Left colon (tissue), 1 donor: ENCODE results near the gene CD59.

- PRO-cap: no peak
These were observed 69.5 kb downstream of the DNAJC24 start for GRCh38 chr11:31438948-31439801.

- PRO-cap: no peak
These were observed 13.6 kb downstream of the RCN1 start for GRCh38 chr11:32104114-32105137.

DNA sequence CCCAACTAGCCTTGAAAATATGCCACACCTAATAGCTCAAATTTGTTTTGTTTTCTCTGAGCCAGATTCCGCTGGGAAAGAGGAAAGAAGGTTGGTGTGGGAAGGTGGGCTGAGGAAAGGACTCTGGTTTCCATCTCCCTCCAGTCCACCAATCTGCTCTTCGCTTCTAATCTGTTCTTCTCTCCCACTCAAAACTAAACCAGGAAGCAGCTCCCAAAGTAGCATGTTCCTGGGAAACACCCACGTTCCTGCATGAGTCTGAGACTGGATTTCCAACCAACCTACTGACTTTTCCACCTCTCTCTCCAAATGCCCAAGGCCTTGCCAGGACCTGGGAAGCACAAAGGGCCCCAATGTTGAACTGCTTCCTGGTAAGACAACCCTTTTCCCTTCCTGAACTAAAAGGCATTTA is 110.2 kb downstream of the WT1 start:
- PRO-cap: no peak

DNA sequence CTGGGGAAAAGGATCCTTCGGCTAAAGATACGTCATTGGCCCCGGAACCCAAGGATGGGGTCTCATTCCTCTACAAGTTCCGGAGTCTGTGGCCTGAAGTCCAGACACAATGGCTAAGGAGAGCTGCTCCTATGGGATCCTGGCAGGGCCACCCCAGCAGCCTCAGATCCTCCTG is 5.9 kb downstream of the WT1 start:
- PRO-cap: no peak

DNA sequence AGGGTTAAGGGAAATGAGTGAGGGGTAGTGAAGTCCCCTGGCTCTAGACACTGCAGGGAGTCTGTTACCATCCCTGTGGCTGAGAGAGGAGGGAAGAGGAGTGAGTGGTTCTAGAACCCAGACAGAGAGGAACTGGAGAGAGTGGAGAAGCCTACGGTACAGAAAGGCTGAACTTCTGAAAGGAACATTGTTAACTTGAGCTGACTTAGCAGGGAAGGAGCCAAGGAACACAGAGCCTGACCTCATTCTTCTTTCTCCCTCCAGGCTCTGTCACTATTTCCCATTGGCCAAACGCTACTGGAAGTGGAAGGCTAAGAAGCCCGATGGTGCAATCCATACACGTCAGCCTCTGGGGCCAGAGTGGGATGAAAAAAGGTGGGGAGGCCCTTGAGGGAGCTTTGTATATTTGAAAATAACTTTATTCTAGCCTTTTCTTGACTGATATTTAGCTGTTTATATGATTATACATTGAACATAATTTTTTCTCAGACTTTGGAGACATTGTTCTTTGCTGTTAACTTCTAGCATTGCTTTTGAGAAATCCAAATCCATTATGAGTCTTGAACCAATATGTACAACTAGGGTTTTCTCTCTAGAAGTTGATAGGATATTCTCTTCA is 16.5 kb upstream of the WT1 start:
- PRO-cap: no peak

DNA sequence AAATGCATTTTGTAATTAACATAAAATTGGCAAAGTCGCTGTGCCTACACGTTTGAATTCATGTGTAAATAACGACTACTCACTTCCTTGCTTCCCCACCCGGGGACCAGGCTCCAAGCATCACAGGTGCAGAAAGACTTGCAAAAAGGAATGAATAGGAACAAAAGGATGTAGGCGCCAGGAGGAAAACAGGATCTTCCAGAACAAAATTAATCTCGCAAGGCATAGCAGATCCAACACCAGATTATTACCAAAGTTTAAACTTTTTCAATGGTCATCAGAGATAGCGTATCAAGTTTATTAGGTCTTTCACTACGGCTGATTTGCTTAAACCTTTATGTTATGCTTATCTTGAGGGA is 1.3 kb upstream of the QSER1 start:
- PRO-cap: no peak

DNA sequence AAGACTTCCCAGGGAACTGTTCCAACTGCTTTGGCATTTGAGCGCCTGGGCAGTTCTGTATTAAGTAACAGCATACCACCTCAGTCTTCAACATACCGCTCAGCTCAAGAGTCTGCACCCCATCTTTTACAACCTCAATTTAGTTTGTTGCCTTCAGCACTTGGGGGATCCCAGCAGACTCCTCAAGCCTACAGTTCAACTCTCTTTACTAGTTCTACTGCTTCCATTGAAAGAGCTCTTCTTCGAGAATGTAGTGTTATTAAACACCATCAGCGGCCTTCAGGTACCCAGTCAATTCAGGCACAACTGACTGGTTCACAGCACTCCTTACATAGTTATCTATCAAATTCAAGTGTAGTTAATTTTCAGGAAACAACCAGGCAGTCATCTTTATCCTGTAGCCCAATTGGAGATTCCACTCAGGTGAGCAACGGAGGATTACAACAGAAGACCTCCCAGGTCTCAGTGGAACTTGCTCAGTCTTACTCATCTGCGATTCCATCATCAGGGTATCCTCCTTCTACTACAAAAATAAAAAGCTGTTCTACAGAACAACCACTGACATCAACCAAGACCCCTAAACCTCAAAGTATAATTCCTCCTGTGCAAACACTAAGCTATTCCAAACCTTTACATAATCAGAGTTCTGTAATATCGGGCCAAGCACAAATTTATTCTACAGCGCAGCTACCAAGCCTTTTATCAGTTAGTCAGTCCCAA is 39.5 kb downstream of the QSER1 start:
- PRO-cap: no peak

- PRO-cap: no peak
These were observed 3.2 kb downstream of the DEPDC7 start for GRCh38 chr11:33018745-33019442.

GRCh38 chr11:33161813-33162132 is 493 bp upstream of the CSTF3 start:
- PRO-cap: no peak

DNA sequence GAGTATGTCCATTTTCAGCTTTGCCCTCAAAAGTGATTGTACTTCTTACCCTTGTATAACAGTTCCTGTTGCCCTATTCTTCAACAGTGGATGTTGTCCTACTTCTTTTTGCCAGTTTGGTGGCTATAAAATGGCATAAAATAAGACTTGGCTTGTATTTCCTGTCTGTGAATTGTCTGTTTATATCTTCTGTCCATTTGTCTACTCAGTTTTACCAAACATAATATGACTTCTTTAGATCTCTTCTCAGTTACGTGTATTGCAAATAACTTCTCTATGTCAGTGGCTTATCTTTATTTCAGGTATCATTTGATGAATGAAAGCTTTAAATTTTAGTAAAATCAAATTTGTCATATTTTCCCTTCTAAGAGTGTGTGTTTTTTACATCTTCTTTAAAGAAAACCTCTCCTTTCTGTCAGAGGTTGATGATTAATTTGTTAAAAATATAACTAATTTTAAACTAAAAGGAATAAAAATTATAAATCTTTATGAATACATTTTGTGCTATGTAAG is 20.6 kb downstream of the HIPK3 start:
- PRO-cap: no peak

DNA sequence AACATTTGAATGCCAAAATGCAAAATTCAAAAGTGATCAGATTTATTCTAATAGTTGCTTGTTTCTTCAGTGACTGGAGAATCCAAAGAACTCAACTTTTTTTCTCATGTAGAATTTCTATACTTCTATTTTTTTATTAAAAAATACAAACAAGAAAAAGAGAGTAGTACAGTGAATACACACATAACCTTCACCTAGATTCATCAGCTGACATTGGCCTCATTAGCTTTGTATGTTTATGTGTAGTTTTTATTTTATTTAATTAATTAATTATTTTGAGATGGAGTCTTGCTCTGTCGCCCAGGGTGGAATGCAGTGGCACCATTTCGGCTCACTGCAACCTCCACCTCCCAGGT is 16.4 kb upstream of the KIAA1549L start:
- PRO-cap: no peak

DNA sequence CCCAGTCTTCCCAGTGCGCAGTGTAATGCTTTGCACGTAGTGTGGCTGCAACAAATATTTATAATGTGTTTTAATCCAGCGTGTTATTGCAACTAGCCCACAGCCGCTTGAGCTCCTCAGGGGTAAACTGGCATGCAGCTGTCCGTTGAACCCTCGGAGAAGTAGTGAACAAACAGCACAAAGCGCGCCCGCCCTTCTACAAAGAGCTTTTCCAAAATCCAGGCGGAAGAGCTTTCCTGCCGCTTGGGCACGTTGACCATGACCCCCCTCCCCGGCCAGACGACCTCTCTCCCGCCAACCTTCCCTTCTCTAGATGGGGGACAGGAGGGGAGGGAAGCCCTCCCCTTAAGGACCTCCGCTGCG is 336 bp upstream of the KIAA1549L start:
- PRO-cap: no peak

GRCh38 chr11:33618337-33618603 is 82.4 kb downstream of the C11orf91 start:
- PRO-cap: no peak

DNA sequence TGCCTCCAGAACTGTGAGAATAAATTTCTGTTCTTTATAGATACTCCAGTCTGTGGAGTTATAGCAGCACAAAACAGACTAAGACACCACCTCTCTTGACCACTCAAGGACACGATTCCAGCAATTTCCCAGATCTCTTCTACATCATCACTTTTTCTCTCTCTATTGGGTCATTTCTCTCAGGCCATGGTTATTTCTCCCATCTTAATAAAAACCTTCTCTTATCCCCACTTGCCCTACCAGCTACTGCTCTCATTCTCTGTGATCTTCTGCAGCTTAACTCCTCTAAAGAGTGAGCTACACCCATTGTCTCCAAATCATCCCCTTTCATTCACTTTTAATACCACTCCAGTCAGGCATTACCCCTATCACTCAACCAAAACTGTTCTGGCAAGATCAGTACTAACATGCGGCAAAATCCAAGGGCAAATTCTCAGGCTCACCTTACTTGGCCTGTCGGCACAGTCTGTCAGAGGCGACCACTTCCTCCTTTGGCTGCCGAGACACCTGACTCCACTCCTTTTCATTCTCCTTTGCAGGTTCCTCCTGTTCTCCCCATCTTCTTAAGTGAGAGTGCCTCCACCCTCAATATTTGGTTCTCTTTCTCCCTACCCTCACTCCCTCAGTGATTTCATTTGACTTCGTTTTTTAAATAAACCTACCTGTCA is 4.3 kb downstream of the C11orf91 start:
- PRO-cap: no peak

- PRO-cap: bidirectional peak, plus-strand start at chr11:33702102, minus-strand start at chr11:33701956
These were observed 1.0 kb upstream of the C11orf91 start for GRCh38 chr11:33701391-33702352.

GRCh38 chr11:33723080-33724001 is 12.9 kb downstream of the CD59 start:
- PRO-cap: no peak

GRCh38 chr11:33736296-33736671 is at the start of gene CD59:
CD59 (minus strand) TSS chr11:33736423.
- PRO-cap: bidirectional peak, plus-strand start at chr11:33736605, minus-strand start at chr11:33736423

DNA sequence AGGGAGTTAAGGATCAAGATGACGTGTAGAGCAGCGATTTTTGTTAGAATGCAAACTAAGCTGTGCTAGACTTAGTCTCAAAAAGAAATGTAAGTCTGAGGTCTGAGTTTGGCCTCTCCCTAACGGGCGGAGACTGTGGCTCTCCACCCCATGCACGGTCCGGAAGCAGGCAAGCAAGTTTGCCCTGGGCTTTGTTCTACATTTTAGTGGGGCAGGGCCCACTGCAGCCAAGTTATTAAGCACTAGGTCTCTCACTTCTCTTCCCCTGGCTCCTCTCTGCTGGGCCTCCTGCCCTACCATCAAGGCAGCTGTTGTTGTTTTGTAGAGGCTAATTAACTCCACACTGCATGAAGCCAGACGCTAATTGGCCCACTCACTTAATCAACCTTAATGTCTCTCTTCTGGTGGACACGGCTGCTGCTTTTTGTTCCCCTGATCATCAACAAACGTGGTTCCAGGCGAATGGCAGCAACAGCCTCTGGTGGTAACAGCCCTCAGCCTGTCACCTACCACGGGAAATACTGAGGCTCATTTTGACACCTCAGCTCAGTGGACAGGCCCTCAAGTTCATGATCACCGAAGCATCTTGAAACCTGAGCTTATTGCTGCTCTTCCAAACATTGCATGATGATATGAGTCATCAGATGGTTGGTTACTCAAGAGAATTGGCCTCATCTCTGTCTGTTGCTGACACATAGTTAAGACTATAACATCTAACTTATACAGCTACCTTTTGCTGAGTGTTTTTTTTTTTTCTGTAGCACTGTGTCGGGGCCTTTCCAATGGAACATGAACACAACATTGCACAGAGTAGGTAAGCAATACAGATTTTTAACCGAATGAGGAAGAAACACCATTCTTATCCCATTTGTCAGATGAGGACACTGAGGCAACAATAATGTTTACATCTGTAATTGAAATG is 20.7 kb upstream of the LMO2 start:
- PRO-cap: no peak

GRCh38 chr11:33930218-33930994 is 38.5 kb upstream of the LMO2 start:
- PRO-cap: no peak

- PRO-cap: no peak
These were observed 16.4 kb downstream of the CAPRIN1 start for GRCh38 chr11:34067767-34068471.